Mesenchymal stem cell of Wharton's jelly (primary cell): ENCODE measurements around the gene CCM2.

GRCh38 chr7:44981504-44982167 is 2.8 kb upstream of the MYO1G start:
- CAGE, long polyA plus RNA: no peak

DNA sequence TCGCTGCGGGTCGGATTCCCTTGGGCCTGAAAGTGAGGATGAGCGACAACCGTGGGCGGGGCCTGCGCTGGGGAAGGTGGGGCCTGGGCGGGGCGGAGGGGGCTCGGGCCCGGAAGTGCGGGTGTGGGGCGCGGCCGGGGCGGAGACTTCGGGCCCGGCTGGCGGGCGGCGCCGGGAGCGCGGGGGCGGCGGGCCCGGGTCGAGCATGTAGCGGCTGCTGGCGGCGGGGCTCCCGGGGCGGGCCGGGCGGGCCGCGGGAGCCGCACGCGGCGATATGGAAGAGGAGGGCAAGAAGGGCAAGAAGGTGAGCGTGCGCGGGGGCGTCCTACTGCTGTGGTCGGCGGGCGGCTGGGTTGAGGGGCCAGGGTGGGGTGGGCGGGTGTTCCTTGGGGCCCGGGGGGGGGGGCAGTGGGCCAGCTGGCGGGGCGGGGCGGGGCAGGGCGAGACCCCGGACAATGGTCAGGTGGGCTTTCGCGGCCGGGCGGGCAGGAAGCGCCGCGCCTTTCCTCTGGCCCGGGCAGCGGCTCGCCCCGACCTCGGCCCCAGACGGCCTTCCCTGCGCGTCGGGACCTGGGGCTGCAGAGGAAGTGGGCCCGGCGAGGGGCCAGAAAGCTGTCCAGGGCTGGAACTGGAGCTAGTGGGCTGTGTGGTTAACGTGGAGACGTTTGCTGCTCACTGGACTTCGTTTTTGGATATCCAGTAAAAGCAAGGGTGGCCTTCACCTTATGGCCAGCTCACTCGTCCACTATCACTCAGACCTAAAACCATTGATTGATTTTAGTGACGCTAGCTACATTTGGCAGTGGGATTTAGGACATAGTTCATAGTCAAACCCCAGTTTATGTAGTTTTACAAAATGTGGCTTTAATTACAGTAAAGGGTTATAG is at the start of gene CCM2:
Gene CCM2 (plus strand): TSS at position 142 of the 887 bp plus-strand sequence.
- CAGE, long polyA plus RNA: start-site peak on the plus strand centred at position 200 of the sequence, 176 bp wide, 32 and 50 reads in 2 replicates

DNA sequence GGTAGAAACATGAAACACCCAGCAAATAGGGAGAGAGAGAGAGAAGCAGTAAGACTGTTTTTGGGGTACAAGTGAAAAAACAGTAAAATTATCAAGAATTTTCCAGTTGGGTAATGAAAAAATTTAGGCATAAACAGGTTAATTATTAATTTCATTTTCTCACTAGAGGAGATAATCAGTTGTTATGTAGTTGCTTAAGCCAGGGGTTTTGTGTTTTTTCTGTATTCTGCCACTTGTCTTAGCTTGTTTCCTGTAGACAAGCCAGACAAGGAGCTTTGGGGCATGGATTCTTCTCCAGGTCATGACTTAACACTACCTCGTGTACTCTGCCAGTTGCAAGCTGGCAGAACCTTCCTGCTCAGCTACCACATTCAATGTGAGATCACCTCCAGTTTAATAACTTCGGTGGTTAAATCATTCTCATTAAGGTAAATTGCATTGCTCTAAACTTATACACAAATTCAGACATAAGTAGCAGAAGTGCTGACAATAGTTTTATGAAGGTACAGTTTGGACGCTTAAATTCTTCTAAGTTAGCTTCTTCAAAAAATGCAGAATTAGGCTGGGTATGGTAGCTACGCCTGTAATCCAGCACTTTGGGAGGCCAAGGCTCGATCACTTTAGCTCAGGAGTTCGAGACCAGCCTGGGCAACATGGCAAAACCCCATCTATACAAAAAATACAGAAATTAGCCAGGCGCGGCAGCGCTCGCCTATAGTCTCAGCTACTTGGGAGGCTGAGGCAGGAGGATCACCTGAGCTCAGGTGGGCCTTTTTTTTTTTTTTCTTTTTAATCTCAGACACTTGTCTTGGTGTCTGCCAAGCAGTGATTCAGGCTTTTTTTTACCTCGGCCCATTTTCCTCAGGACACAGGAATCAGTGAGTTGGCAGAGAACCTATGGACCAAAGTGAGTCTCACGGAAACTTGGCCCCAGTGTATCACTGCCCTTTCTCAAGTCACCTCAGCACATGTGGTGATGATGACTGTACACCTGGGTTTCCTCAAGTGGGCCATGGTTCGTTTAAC is 2.0 kb downstream of the CCM2 start:
- CAGE, long polyA plus RNA: no peak

- CAGE, long polyA plus RNA: no peak
These were observed 39.0 kb downstream of the CCM2 start for GRCh38 chr7:45038863-45039509.

DNA sequence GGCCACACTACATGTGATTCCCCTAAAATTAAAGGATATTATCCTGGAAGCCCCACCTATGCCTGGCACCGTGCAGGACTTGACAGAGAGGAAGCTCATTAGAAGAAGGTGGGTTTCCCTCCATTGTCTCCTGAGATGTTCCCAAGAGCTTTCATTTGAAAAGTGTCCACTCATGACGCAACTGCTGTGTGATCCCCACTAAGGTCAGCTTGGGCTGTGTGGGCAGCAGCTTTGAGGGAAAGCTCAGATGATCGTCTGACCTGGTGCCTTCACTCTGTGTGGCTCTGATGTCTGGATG is 53.5 kb downstream of the RAMP3 start:
- CAGE, long polyA plus RNA: no peak

- CAGE, long polyA plus RNA: no peak
These were observed 145.5 kb downstream of the ADCY1 start for GRCh38 chr7:45719532-45720217.

DNA sequence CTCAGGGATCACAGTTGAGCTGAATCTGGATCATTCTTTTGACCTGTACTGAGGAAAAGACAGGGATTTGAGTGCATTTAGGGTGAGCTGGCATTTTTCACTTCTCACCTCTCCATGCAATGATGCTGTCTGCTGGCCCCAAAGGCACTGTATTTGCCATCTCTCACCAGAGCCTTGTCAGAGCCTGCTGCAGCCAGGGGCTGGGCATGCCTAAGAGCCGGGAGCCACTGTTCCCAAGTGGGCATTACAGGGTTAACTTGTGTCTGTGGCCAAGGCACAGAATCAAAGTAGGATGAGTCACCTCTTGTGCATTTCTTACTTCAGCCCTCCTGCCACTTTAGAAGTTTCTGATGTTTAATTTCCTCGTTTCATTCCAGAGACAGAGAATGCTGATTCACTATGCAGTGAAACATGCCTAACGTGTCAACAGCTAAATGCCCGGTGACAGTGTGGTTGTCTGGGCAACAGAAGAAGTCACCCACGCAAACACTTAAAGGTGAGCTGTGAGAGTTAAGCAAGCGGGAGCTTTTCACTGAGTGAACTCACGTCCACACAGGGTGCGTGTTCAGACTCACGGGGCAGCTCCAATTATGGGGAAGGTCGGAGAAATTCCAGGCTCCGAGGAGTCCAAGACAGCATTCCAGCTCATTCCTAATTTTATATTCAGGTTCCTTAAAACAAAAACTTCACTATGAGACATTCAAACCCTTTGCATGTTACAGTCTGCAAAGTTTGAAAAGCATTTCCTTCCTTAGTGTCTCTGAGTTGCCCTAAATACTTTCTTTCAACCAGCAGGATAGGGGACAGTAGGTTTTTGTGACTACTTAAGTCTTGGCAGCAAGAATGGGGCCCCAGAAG is 57.1 kb upstream of the IGFBP3 start:
- CAGE, long polyA plus RNA: no peak

GRCh38 chr7:46205348-46206269 is 284.5 kb upstream of the IGFBP3 start:
- CAGE, long polyA plus RNA: no peak

GRCh38 chr7:46281238-46281639 is 360.2 kb upstream of the IGFBP3 start:
- CAGE, long polyA plus RNA: no peak

DNA sequence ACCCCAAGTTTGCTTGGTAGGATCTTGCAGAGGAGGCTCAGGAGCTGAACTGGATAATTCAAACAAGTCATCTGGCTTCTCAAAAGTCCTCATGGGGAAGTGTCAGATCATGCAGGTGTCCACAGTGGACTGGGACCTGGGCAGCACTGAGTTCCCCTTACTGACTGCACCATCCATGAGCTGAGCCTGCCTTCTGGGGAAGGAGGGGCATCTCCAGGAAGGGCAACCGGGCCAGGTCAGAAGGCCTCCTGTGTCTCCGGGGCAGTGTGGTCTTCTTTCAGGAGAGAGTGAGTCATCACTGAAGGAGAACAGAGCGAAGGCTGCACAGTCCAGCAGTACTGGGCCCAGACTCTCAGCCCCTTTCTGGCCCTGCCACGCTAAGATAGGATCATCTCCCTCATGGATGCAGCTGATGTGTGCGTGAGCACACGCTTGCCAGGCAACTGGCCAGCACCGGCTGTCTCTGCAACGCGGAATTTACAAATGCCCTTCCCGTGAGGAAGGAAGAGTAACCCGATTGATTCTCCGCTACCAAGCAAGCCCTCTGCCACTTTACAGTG is 328.3 kb downstream of the TNS3 start:
- CAGE, long polyA plus RNA: no peak

DNA sequence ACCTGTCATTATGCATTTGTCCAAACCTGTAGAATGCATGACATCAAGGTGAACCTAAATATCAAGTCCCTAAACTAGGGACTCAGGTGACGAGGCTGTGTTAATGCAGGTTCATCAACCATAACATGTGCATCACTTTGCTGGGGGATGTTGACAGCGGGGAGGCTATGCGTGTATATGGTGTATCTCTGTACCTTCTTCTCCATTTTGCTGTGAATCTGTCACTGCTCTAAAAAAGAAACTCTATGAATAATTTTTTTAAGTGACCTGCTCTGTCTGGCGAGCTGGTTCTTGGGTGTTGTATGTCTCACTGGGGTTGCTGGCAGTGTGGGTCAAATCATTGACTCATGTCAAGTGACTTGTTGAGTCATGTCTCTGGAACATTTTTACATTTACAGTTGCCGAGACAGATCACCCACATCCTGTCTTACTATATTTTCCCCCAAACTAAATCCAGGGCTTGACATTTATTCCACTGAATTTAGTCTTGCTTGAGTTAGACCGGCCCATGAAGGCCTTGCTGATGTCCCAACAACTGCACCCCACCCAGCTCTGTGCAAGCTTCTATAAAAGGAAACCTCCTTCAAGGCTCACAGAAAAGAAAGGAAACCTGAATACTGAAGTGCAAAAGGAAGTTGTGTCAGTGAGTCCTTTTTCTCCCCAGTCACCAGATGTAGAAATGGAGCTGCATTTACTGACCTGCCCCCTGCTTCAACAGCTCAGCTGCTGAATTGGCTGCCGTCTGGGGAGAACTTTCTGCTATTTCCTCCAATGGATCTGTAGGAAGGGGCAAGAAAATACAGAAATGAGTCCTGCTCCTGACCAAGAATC is 290.4 kb downstream of the TNS3 start:
- CAGE, long polyA plus RNA: no peak

DNA sequence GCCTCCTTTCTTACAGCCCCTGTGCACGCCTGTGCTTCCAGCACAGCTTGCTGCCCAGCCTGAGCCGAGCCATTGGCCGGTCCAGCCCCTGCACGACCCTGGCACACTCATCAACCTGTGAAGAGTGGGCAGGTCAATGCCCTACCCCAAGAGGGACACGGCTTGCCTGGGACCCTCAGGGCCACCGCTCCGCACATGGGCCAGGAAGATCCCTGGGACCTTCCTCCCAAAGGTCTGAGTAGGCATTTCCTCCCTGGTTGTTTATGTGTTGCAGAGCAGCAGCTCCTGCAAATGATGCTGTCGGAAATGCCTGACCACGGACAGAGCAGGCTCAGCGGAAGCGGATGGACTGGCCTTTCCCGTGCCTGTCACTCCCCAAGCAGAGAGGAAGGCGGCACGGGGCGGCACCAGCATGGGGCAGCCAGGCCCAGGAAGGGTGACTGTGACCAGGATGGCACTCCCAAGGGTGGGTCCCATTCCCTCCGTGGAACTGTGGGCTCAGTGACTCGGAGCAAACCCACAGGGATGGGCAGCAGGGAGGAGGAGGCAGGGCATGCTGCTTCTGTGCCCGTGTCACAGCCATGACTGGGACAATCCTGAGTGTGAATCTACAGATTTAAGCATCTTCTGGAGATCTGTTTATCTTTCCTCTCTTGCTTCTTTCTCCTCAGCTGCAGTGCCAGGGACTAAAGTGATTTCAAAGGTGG is 252.4 kb downstream of the TNS3 start:
- CAGE, long polyA plus RNA: no peak

DNA sequence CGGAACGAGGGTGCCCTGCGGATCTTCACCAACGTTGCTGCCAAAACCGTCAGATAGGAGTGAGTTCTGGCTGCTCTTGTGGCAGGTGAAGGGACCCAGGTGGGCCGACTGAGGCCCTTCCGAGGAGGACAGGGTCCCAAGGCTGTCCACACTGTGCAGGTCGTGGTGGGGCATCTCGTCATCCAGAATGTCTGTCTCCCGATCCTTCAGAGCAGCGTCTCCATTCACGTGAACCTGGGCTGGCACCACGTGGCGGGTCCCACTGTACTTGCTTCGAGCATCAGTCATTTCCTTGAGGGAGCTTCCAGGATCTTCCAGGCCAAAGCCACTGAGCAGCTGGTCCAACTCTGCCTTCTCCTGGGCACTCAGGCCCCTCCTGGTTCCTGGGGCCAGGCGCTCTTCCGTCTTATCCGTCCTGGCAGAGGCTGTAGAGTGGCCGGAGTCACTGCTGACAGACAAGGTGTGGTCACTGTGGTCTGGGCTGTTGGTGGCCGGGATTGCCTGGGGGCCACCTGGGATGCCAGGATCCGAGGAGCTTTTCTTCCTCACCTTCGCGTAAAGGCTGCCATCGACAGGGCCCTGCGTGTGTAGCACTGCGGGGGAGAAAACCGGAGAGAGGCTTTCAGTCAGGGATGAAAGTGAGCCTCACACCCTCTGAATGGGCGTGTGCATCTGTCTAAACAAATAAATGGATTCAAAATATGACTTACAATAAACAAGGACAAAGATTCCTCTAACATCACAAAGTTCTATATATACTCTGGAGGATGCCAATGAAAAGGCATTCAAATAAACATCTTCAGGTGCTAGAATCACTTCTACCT is 212.7 kb downstream of the TNS3 start:
- CAGE, long polyA plus RNA: no peak

DNA sequence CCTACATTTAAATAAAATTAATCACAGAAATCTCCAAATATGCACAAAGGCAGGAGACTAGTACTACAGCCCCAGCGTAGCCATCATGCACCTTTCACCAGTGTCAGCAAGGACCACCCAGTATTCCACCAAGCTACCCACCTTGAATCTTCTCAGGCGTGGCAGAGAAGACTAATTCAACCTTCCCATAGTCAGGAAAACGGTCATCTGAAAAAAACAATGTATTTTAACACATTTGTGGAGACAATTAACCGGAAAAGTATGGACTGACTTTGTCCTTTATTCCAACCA is 181.7 kb downstream of the TNS3 start:
- CAGE, long polyA plus RNA: no peak

DNA sequence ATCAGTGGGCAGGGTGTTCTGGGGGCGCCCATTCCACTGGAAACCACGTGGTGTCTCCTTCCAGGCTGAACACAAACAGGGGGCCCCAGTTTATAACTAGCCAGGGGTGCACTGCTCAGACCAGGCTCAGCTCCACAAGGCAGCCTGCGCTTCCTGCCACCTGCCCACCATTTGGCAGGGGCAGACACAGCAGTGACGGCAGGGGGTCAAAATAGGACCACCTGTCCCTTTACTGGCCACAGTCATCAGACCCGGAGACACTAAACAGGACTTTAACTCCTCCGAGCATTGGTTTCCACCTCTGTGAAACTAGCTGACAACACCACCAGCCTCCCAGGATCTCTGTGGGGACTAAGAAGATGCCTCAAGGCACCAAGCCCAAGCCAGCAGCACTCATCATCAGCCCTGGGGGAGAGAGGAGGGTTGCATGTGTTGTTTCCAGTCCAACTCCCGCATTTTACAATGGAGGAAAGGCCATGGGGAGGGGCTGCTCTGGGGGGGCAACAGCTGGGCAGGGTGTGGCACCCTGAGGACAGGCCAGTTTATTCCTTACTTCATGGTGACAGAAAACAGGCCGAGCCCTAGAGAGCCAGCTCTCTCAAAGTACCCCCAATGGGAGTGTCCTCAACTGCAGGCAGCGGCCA is 127.7 kb downstream of the TNS3 start:
- CAGE, long polyA plus RNA: no peak

DNA sequence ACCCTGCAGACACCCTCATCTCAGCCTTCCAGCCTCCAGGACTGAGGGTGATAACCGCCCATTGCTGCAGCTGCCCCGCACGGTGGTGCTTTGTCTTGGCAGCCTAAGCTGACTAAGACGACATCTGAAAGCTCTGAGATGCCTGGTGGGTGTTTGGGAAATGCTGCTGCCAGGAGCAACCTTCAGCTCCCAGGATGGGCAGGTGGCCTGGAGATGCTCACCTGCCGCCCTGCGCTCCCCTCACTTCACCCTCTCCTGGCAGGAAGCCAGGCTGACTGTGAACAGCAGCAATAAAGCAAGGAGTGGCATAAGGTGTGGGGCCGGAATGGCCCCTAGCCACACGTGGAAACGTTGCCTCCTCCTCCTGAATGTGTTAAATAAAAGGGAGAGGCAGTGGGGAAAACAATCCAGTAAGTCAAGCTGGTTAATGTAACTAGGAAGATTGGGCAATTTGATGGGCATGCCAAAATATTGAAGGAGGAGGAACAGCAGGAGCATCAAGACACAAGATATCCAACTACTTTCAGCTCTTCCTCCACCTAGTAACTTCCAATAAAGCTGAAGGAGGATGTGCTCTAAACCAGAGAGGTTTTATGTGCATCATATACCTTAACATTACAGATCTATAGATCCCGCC is 121.5 kb downstream of the TNS3 start:
- CAGE, long polyA plus RNA: no peak

GRCh38 chr7:47461113-47461731 is 120.7 kb downstream of the TNS3 start:
- CAGE, long polyA plus RNA: no peak

- CAGE, long polyA plus RNA: no peak
These were observed 4.9 kb downstream of the TNS3 start for GRCh38 chr7:47576543-47577875.

DNA sequence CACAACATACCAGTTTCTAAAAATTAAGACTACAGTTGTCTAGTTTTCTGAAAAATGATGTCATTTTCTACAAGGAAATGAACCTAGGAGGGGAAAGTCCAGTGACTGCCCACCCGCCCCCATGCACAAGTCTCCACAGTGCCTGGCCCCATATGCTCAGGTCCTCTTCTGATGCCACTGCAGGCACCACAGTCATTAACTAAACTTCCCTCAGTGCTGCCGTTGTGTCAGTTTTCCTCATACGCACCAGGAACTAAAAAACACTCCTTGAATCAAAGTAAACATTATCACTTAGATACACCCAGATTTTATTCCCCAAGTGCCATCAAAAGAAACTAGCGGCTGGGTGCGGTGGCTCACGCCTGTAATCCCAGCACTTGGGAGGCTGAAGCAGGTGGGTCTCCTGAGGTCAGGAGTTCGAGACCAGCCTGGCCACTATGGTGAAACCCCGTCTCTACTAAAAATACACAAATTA is 6.9 kb upstream of the TNS3 start:
- CAGE, long polyA plus RNA: no peak

DNA sequence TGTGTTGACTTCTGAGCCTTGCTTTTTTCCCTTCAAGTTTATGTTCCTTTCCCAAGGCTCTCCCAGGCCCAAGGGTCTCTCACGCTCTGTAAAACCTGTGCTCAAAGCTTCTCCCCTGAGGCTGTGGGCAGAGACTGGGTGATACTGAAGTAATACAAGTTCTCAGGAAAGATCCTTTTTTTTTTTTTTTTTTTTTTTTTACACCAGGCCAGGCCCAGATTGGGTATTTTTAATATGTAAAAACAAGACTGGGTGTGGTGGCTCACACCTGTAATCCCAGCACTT is 88.2 kb upstream of the TNS3 start:
- CAGE, long polyA plus RNA: no peak